ENCODE results near the gene CAPN11.

- RRBS, 2 experiments, result no CpG with 5 or more reads among the region's 12 CpGs
CAGE:
- cytosol, long polyA minus RNA, result no peak
- cytosol, long polyA plus RNA, result no peak
- long polyA plus RNA, result no peak
- nucleus, long polyA minus RNA, result no peak
- nucleus, long polyA plus RNA, result no peak
Measured at GRCh38 chr6:43676477-43677666, 10.7 kb downstream of the MRPS18A start.

GRCh38 chr6:43786434-43787316 is 16.7 kb downstream of the VEGFA start:
- RRBS, 2 experiments, result no CpG with 5 or more reads among the region's 3 CpGs
CAGE:
- cytosol, long polyA minus RNA, result no peak
- cytosol, long polyA plus RNA, result no peak
- long polyA plus RNA, result no peak
- nucleus, long polyA minus RNA, result no peak
- nucleus, long polyA plus RNA, result no peak

- RRBS, 2 experiments, result no CpG with 5 or more reads among the region's 9 CpGs
CAGE:
- cytosol, long polyA minus RNA, result no peak
- cytosol, long polyA plus RNA, result no peak
- long polyA plus RNA, result no peak
- nucleus, long polyA minus RNA, result no peak
- nucleus, long polyA plus RNA, result no peak
Measured at GRCh38 chr6:43789547-43790423, 19.8 kb downstream of the VEGFA start.

- RRBS, 2 experiments, result no CpG with 5 or more reads among the region's 2 CpGs
CAGE:
- cytosol, long polyA minus RNA, result no peak
- cytosol, long polyA plus RNA, result no peak
- long polyA plus RNA, result no peak
- nucleus, long polyA minus RNA, result no peak
- nucleus, long polyA plus RNA, result no peak
Measured at GRCh38 chr6:43840837-43841068, 70.7 kb downstream of the VEGFA start.

- RRBS, 2 experiments, result no CpG with 5 or more reads among the region's 6 CpGs
CAGE:
- cytosol, long polyA minus RNA, result no peak
- cytosol, long polyA plus RNA, result no peak
- long polyA plus RNA, result no peak
- nucleus, long polyA minus RNA, result no peak
- nucleus, long polyA plus RNA, result no peak
Measured at GRCh38 chr6:43929495-43929941, 159.5 kb downstream of the VEGFA start.

DNA sequence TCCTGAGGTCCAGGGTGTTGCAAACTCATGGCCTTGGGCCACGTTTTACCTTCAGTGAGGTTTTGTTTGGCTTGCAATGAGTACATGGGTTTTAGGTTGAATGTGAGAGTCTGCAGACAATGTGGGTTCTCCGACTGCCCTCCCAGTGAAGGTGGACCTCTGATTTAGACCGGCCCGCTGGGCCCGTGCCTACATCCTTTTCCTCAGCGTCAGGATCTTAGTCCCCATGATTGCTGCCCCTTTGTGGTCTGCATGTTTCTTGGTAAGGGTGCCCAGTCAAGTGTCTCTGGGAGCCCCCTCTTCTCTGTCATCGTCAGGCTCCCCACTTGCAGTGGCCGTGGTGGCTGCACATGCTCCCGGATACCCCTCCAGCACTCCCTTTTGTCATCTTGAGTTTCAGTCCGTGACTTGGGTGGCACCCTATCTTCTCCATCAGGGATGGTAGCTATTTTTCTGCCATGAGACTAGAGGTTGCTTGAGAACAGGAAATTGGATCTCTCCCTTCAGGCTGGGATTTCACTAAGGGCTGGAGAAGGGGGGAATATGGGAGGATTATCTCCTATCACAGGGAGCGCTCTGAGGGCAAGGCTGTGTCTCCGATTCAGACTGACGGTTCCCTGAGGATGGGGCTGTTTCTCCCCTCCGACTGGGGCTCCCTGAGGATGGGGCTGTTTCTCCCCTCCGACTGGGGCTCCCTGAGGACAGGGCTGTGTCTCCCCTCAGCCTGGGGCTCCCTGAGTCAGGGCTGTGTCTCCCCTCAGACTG is 123.2 kb downstream of the MRPL14 start:
- RRBS, 2 experiments, result no CpG with 5 or more reads among the region's 15 CpGs
CAGE:
- cytosol, long polyA minus RNA, result no peak
- cytosol, long polyA plus RNA, result no peak
- long polyA plus RNA, result no peak
- nucleus, long polyA minus RNA, result no peak
- nucleus, long polyA plus RNA, result no peak

- RRBS, 2 experiments, result no CpG with 5 or more reads among the region's 7 CpGs
CAGE:
- cytosol, long polyA minus RNA, result no peak
- cytosol, long polyA plus RNA, result no peak
- long polyA plus RNA, result no peak
- nucleus, long polyA minus RNA, result no peak
- nucleus, long polyA plus RNA, result no peak
Measured at GRCh38 chr6:44010733-44011269, 116.5 kb downstream of the MRPL14 start.

GRCh38 chr6:44035162-44035425 is 92.2 kb downstream of the MRPL14 start:
- RRBS, 2 experiments, result no CpG with 5 or more reads among the region's 2 CpGs
CAGE:
- cytosol, long polyA minus RNA, result no peak
- cytosol, long polyA plus RNA, result no peak
- long polyA plus RNA, result no peak
- nucleus, long polyA minus RNA, result no peak
- nucleus, long polyA plus RNA, result no peak

GRCh38 chr6:44056736-44057289 is 70.4 kb downstream of the MRPL14 start:
- RRBS, 2 experiments, result no CpG with 5 or more reads among the region's 11 CpGs
CAGE:
- cytosol, long polyA minus RNA, result no peak
- cytosol, long polyA plus RNA, result no peak
- long polyA plus RNA, result no peak
- nucleus, long polyA minus RNA, result no peak
- nucleus, long polyA plus RNA, result no peak

GRCh38 chr6:44058394-44059453 is 68.5 kb downstream of the MRPL14 start:
- RRBS, 2 experiments, result no CpG with 5 or more reads among the region's 22 CpGs
CAGE:
- cytosol, long polyA minus RNA, result no peak
- cytosol, long polyA plus RNA, result no peak
- long polyA plus RNA, result no peak
- nucleus, long polyA minus RNA, result no peak
- nucleus, long polyA plus RNA, result no peak

- RRBS, 2 experiments, result no CpG with 5 or more reads among the region's 11 CpGs
CAGE:
- cytosol, long polyA minus RNA, result no peak
- cytosol, long polyA plus RNA, result no peak
- long polyA plus RNA, result no peak
- nucleus, long polyA minus RNA, result no peak
- nucleus, long polyA plus RNA, result no peak
Measured at GRCh38 chr6:44101646-44102409, 25.4 kb downstream of the MRPL14 start.

DNA sequence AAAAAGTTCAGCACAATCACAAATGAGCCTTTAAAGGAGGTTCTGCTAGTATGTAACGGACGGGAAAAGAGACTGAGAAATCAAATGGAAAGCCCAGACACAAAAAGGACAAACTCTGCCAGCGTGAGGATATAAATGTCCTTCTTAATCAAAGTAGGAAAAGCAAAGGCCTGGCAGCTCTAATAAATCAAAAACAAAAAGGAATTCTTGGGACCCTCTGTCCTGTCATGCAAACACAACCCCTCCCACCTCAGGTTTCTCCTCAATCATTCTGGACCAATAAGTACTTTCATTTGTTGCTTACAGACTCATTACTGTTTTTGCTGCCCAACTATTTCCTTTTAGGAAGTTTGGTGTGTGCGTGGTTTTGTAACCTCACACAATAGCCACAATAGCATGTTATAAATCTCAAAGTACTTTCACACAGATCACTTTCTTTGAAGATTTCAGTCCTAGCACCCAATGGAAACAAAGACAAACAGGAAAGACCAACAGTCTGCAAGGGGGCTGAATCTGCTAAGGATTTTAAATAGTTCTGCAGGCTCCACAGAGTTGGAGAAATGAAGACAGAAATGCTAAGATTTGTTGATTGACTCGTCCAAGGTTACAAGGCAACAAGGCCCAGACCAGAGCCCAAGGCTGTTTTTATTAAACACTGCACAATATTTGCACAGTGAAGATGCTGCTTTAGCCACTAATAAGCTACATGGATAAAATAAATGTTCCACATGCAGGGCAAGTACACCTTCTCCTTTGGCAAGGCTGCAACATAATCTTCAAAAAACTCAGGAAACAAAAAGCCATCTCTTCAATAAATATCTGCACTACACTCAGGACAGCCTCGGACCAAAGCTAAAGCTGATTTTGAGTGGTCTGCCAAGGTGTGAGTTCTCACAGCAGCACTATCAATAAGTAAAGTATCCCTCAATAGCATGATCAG is 4.3 kb downstream of the MRPL14 start:
- RRBS, 2 experiments, result no CpG with 5 or more reads among the region's 6 CpGs
CAGE:
- cytosol, long polyA minus RNA, result no peak
- cytosol, long polyA plus RNA, result no peak
- long polyA plus RNA, result no peak
- nucleus, long polyA minus RNA, result no peak
- nucleus, long polyA plus RNA, result no peak

DNA sequence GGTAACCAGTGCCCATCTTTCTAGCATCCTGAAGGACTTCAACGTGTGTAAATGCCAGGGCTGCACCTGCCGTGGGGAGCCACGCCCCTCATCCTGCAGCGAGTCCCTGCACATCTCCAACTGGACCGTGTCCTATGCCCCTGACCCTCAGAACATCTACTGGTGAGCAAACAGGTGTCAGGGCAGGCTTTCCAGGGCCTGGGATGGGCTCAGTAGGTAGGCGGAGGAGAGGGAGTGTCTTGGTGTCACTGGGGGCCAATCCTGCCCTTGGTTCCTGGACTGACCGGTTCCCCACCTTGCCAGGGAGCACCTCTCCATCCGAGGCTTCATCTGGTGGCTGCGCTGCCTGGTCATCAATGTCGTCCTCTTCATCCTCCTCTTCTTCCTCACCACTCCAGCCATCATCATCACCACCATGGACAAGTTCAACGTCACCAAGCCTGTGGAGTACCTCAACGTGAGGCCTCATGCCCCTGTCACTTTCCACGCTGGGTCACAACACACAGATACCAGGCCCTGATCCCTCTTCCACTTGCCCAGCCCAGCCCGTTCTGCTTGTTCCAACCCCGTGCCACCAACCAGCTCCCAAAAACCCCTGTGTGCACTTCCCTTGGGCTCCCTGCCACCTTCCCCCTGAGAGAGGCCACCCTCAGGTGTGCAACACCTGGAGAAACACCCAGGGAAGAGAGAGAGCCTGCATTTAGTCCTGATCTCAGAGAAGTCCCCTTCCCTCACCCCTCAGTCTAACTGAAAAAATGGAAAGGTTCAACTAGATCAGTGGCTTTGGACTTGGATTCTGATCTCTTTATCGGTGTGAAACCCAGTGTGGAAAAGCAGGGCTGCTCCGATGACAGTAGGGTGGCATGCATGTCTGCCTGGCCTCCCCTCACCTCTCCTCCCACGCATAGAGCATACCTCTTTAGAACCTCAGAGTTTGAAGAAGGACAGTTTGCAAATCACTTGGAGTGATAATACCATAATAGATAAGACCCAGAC is 9.8 kb upstream of the CAPN11 start:
- RRBS, 2 experiments, result no CpG with 5 or more reads among the region's 18 CpGs
CAGE:
- cytosol, long polyA minus RNA, result no peak
- cytosol, long polyA plus RNA, result no peak
- long polyA plus RNA, result no peak
- nucleus, long polyA minus RNA, result no peak
- nucleus, long polyA plus RNA, result no peak

GRCh38 chr6:44158600-44158913 is at the start of gene CAPN11:
Gene CAPN11, plus strand, starts transcription at chr6:44158820.
- RRBS, 2 experiments, result no CpG with 5 or more reads among the region's 3 CpGs
CAGE:
- cytosol, long polyA minus RNA, result no peak
- cytosol, long polyA plus RNA, result no peak
- long polyA plus RNA, result no peak
- nucleus, long polyA minus RNA, result no peak
- nucleus, long polyA plus RNA, result no peak

GRCh38 chr6:44247913-44248316 is 1.0 kb downstream of the HSP90AB1 start:
- RRBS, 2 experiments, result under 1 to 1% methylated on average over 5 to 7 of the region's 13 CpGs
CAGE:
- cytosol, long polyA minus RNA, result no peak
- cytosol, long polyA plus RNA, result no peak
- long polyA plus RNA, result no peak
- nucleus, long polyA minus RNA, result no peak
- nucleus, long polyA plus RNA, result no peak

DNA sequence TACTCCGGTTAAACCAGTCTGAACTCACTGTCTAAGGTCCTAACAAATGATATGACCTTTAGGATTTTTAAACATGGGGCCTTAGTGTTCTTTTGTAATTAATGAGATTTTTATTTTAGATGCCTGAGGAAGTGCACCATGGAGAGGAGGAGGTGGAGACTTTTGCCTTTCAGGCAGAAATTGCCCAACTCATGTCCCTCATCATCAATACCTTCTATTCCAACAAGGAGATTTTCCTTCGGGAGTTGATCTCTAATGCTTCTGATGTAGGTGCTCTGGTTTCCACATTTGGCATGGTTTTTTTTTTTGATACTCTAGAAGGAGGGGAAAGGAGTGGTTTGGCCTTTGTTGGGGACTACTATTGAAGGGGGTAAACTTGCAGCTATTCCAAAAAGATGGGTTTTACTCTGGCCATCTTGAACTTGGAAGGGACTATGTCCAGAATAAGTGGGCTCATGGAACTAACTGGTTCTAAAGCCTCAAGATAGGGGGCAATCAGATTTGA is 1.7 kb downstream of the HSP90AB1 start:
- RRBS, 2 experiments, result no CpG with 5 or more reads among the region's 2 CpGs
CAGE:
- cytosol, long polyA minus RNA, result no peak
- cytosol, long polyA plus RNA, result no peak
- long polyA plus RNA, result no peak
- nucleus, long polyA minus RNA, result start-site peak on the plus strand centred at position 324 of the sequence, 115 bp wide, 34 reads
- nucleus, long polyA plus RNA, result no peak

DNA sequence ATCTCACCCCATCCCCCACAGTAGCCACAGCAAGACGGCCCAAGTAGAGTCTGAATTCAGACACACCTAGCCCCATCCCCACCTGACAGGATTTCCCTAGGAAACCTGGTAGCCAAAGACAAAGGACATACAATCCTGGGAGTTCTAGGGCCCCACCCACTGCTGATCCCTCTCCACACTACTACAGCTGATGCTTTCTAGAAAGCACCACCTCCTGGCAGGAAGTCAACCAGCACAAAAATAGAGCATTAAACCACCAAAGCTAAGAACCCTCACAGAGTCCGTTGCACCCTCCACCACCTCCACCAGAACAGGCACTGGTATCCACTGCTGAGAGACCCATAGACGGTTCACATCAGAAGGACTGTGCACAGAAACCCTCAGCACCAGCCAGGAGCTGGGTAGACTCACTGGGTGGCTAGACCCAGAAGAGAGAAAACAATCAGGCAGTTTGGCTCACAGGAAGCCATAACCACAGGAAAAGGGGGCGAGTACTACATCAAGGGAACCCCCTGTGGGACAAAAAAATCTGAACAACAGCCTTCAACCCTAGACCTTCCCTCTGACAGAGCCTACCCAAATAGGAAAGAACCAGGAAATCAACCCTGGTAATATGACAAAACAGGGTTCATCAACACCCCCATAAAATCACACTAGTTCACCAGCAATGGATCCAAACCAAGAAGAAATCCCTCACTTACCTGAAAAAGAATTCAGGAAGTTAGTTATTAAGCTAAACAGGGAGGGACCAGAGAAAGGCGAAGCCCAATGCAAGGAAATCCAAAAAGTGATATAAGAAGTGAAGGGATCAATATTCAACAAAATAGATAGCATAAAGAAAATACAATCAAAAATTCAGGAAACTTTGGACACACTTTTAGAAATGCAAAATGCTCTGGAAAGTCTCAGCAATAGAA is 17.6 kb upstream of the RUNX2 start:
- RRBS, 2 experiments, result no CpG with 5 or more reads among the region's 5 CpGs
CAGE:
- cytosol, long polyA minus RNA, result no peak
- cytosol, long polyA plus RNA, result no peak
- long polyA plus RNA, result no peak
- nucleus, long polyA minus RNA, result no peak
- nucleus, long polyA plus RNA, result no peak

DNA sequence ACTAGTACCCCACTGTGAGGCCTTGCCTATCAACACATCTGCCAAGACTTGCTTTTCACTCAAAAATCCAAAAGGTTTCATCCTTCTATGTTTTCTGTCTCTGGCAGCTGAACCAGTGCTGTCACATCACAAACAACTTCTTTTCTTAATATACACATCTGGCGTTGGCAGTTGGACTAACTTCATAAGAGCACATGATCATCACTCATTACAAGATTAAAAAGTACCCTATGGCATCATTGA is 64.0 kb upstream of the SUPT3H start:
- RRBS, 2 experiments, result no CpG with 5 or more reads among the region's 1 CpG
CAGE:
- cytosol, long polyA minus RNA, result no peak
- cytosol, long polyA plus RNA, result no peak
- long polyA plus RNA, result no peak
- nucleus, long polyA minus RNA, result no peak
- nucleus, long polyA plus RNA, result no peak

DNA sequence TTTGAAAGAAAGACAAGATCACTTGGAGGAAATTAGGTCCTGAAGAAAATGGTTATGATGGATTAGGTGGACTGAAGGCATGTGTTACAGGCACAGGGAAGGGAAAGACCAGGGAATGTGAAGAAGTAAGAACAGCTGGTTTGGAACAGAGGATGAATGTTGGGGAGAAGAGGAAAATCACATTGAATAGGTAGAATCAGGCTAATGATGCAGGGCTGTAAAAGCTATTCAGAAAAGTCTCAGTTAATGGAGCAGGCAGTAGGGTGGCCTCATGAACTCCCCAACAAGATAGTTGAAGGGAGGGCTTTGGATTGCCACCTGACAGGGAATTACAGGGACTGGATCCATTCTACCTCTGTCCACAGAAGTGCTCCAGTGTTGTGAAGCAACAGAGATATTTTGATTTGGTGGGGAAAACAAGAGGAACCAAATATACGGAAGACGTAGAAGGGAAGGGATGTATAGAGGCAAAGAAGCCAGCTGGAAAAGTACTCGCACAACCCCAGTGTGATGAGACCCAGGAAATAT is 83.3 kb upstream of the SUPT3H start:
- RRBS, 2 experiments, result no CpG with 5 or more reads among the region's 3 CpGs
CAGE:
- cytosol, long polyA minus RNA, result no peak
- cytosol, long polyA plus RNA, result no peak
- long polyA plus RNA, result no peak
- nucleus, long polyA minus RNA, result no peak
- nucleus, long polyA plus RNA, result no peak

GRCh38 chr6:45613772-45614083 is 236.0 kb upstream of the SUPT3H start:
- RRBS, 2 experiments, result no CpG with 5 or more reads among the region's 7 CpGs
CAGE:
- cytosol, long polyA minus RNA, result no peak
- cytosol, long polyA plus RNA, result no peak
- long polyA plus RNA, result no peak
- nucleus, long polyA minus RNA, result no peak
- nucleus, long polyA plus RNA, result no peak

Measured in HepG2 (cell line).